T-cell (primary cell): ENCODE results near the genes UBXN7 and PIGZ.

GRCh38 chr3:196316993-196317488 is 999 bp downstream of the DYNLT2B start:
- PRO-cap, 7 experiments = no peak in any of the 7 experiments

- PRO-cap, 7 experiments = no peak in any of the 7 experiments
Observed at GRCh38 chr3:196355493-196356221, 17.5 kb upstream of the TM4SF19 start.

- PRO-cap, 7 experiments = peak in 7 of 7 experiments; most common plus-strand start chr3:196432601 (in 7); most common minus-strand start chr3:196432427 (in 7)
Observed at GRCh38 chr3:196432267-196433024, at the start of gene UBXN7. UBXN7 (minus strand) TSS chr3:196432427.

GRCh38 chr3:196624094-196624281 is 15.5 kb upstream of the NRROS start:
- PRO-cap, 7 experiments = no peak in any of the 7 experiments

- PRO-cap, 7 experiments = no peak in any of the 7 experiments
Observed at GRCh38 chr3:196624282-196624833, 15.1 kb upstream of the NRROS start.

- PRO-cap, 7 experiments = no peak in any of the 7 experiments
Observed at GRCh38 chr3:196667146-196667630, 27.7 kb downstream of the NRROS start.

- PRO-cap, 7 experiments = no peak in any of the 7 experiments
Observed at GRCh38 chr3:196962080-196962752, 6.4 kb downstream of the PIGZ start.

- PRO-cap, 7 experiments = no peak in any of the 7 experiments
Observed at GRCh38 chr3:196968485-196969223, at the start of gene PIGZ. PIGZ (minus strand) TSS chr3:196968833.

DNA sequence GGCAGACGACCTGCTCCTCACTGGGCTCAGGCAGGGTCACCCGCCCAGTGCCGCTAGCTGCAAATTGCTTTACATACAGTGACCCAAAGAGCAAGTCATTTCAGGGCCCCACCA is 25.6 kb downstream of the MELTF start:
- PRO-cap, 7 experiments = no peak in any of the 7 experiments

GRCh38 chr3:197119251-197119969 is 89.8 kb upstream of the MELTF start:
- PRO-cap, 7 experiments = no peak in any of the 7 experiments

DNA sequence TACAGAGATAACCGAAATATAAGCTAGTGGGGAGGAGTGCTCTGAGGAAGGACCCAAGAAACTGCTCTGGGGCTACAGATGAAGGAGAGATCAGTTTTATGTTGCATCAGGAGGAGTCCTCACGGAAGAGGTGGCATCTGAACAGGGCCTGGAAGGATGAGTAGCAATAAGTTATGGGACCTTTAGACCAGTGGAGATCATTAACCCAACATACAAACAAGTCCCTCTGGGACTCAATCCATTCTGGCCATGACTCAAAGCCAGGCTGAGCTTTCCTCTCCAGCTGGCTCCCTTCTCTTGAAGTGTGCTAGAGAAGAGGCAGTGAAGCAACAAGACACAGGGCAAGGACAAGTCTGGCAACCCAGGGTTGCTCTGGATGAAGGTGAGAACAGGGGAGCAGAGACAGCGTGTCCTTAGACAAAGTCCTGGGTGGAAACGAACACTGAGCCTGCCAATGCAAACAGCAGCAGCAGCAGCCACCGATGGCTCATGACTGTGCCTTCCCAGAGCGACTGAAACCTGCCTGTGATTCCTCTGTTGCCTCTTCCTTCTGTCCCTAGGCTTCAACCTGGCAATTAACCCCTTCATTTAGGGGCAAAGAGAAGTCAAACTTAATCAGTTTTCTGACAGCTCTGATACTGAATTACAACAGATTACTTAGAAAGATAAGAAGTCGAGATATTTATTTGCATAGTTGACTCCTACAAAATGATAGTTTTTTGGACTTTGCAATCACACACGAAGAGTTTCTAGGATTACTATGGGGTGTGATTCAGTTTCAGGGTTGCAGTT is 86.8 kb downstream of the BDH1 start:
- PRO-cap, 7 experiments = no peak in any of the 7 experiments

DNA sequence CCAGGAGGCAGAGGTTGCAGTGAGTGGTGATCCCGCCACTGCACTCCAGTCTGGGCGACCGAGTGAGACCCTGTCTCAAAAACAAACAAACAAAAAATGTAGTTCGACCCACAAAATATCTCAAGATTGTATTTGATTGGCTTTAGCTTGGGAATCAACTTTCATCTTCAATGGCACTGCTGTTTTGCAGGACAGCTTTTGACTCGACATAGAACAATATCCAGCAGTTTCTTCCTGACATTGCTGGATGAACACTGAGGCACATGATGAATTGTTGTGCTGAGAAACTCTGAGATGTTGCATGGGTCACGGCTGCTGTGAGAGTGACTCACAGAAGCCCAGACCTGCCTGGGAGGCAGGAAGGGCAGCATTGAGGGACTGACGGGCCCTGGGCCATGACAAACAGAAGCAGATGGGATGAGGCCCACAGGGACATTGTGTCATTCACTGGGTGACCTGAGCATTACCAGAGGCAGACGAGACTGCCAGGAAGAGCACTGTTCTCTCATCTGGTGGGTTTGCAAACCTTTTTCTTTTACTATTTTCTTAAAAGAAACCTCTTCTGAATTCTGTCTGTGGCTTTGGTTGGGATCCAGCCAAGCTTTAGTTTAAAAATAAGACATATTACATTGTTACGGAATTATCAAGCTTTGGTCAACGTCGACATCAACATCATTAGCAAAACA is 68.0 kb downstream of the BDH1 start:
- PRO-cap, 7 experiments = no peak in any of the 7 experiments

DNA sequence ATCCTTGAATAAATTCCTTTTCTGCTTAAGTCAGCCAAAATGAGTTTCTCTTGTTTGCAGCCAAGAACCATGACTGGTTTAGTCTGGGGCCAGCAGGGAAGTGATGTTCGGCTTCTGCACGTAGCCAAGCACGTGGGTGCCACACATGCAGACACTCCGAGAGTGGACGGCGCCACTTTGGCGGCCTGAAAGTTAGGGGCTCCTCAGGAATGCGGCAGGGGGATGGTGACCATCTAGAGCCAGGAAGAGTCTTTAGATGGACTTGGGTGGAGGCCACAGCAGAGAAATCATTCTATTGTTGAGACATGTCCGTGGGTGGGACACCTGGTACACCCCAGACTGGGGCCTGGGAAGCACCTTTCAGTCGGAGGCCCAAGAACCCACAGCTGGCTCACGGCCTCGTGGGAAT is 60.9 kb downstream of the BDH1 start:
- PRO-cap, 7 experiments = no peak in any of the 7 experiments

GRCh38 chr3:197513921-197514586 is 41.7 kb downstream of the BDH1 start:
- PRO-cap, 7 experiments = no peak in any of the 7 experiments

DNA sequence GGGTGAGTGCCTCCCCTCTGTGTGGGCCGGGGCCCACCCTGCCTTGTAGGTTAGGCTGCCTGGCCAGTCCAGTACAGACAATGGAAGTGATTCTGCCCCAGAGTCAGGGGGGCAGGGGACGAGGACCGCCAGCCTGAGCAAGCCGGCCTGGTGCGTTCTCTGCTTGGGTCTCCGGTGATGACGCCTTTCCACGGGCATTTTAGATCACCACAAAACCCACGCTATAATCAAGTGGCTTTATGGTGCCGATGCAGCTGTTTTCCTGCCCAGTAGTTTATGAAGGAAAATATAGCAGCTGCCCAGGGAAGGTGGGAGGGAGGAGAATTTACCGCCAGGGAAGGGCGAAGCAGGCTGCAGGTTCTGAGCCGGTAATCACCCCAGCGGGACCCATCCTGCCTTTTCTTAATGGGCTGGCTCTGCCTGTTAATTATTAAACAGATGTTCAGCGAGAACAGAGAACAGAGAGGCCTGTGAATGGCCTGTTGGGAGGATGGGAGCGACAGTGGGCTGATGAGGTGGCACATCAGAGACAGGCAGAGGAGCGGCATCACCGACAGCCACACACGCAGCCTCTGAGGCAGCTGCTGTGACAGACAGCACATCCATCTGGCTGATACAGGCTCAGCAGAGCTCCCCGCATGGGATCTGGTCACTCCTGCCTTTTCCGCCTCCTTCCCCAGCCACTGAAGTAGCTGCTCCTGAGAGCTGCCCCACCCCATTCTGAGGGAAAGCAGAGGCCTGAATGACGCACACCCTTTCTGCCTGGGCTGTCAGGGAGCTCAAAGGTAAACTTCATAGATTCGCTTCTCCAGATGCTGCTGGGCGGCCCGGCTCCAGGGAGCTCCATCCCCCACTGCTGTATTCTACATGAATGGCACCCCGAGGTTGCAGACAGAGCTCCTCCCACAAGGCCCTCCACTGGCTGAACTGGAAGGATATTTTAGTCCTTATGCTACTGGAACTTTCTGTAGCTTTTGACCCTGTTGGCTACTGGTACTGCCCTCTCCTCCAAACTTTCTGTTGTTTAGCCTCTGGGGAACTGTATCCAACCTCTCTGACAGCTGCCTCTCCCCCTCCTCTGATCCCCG is 35.0 kb downstream of the BDH1 start:
- PRO-cap, 7 experiments = no peak in any of the 7 experiments

- PRO-cap, 7 experiments = no peak in any of the 7 experiments
Observed at GRCh38 chr3:197549194-197550115, 6.3 kb downstream of the BDH1 start.

DNA sequence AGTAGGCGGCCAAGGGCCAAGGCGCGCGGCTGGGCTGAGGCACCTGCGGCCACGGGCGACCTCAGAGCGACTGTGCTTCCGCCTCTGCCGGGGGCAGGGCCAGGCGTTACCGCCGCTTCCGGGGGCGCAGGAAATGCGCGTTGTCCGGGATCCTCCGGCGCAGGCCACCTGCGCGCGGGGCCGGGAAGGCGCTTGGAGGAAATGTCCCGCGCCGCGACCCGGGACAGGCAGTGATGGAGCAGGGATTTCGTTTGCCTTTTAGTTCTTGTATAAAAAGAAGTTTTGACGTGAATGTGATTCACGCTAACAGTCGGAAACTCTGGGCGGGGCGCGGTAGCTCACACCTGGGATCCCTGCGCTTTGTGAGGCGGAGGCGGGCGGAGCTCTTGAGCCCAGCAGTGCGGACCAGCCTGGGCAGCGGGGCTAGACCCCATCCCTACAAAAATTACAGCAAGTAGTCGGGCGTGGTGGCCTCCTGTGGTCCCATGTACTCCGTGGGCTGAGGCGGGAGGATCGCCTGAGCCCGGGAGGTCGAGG is 81.9 kb downstream of the RUBCN start:
- PRO-cap, 7 experiments = no peak in any of the 7 experiments

DNA sequence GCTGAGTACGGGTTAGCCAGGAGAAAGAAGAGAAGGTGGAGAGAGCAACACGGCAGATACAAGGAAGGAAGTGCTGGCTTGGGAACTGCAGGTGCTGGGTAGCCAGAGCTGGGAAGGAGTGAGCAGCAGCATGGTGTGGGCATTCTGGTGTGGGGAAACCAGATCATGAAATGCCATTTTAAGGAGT is 639 bp upstream of the RUBCN start:
- PRO-cap, 7 experiments = no peak in any of the 7 experiments

DNA sequence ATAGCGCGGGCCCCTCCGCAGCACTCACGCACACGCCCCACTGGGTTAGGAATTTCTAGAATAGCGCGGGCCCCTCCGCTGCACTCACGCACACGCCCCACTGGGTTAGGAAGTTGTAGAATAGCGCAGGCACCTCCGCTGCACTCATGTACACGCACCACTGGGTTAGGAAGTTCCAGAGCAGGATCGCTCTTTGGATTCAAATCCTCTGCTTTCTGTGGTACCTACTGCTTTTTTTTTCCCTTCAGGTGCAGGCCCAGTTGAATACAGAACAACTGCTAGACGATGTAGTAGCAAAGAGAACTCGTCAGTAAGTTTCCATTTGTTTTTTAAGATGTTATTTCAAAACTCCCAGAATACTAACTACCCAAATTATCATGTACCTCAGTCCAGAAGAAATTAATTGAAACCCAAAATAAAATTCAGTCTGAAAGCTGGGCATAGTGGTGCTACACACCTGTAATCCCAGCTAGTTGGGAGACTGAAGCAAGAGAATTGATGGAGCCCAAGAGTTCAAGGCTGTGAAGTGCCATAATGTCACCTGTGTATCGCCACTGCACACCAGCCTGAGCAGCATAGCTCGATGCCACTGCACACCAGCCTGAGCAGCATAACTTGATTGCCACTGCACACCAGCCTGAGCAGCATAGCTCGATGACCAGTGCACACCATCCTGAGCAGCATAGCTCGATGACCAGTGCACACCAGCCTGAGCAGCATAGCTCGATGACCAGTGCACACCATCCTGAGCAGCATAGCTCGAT is 17.0 kb upstream of the LRCH3 start:
- PRO-cap, 7 experiments = peak in 1 of 7 experiments; most common plus-strand start position 428 of the sequence (in 1)

- PRO-cap, 7 experiments = no peak in any of the 7 experiments
Observed at GRCh38 chr3:197838522-197838869, 47.4 kb downstream of the LRCH3 start.